Aortic smooth muscle cell (primary cell): ENCODE data around the gene PCYOX1L.

- RRBS = no CpG with 5 or more reads among the region's 1 CpG
These were observed 26.9 kb downstream of the TCERG1 start for GRCh38 chr5:146474010-146474357.

DNA sequence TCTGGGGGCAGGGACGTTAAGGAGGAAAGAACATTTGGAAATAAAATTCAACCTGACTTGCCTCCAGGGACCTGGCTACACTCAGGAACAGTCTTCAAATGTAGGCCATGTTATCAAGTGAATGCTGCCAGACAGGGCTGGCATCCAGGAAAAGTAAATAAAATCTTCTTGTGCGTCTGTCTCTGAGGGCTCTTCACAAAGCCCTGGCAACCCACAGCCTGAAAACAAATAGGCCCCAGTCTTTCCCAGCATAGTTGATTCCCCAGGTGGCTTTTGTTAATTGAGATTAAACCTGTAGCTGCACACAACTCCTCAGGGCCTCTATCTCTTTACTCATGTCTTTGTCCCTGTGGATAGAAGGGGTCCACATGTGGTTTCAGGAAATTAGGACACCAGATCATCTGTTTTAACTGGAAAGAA lies 55.5 kb downstream of the STK32A start:
- RRBS = no CpG with 5 or more reads among the region's 2 CpGs

DNA sequence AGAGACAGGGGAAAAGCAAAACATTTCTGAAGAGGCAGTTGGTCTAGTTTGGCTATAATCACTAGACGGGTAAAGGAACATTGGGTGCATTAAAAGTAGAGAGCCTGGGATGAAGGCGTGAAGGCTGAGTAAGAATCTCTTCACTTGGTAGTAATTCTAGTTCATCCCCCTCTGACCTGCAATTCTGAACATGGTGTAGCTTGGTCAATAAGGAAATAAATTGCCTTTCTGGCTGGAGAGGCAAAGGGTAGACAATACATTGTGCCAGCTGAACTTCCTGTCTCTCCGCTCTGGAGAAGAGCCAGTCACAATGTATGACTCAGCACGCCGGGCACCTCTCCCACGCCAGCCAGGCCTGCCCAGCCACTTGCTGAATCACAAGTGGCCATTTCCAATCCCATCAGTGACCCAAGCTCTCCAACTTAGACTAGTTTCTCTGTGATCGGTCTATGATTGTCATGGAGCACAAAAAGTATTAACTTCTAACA lies 75.4 kb downstream of the STK32A start:
- RRBS = no CpG with 5 or more reads among the region's 7 CpGs

DNA sequence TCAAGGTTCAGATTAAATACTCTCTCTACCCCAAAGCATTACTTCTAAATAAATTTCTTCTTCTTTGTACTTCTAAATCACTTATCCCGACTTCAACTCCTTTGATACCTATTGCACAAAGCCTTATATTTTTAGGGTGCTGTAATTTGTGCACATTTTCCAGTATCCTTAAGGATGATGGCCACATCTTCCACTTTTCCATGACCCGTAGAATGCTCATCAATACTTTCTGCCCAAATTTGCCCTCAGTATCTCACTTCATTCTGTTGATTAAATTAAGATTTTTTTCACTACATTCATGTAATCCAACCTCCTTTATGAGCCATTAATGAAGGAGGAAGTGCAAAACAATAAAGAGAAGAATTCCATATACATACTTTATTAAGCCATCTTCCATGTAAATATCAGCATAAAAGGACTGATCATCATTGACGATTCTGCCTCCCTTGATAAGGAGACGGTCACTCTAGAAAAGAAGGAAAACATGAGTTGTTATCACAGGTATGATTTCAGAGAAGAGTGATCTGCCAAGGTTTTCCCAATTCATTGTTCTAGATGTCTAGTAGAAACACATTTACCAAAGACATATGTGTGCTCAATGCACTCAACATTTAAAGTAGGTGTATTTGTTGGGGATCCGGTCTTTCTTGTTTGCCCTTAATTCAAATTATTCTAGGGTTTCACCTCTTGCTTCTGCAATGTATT lies 85.2 kb downstream of the DPYSL3 start:
- RRBS = no CpG with 5 or more reads among the region's 5 CpGs

GRCh38 chr5:147454483-147454994 lies 55.3 kb downstream of the DPYSL3 start:
- RRBS = no CpG with 5 or more reads among the region's 9 CpGs

DNA sequence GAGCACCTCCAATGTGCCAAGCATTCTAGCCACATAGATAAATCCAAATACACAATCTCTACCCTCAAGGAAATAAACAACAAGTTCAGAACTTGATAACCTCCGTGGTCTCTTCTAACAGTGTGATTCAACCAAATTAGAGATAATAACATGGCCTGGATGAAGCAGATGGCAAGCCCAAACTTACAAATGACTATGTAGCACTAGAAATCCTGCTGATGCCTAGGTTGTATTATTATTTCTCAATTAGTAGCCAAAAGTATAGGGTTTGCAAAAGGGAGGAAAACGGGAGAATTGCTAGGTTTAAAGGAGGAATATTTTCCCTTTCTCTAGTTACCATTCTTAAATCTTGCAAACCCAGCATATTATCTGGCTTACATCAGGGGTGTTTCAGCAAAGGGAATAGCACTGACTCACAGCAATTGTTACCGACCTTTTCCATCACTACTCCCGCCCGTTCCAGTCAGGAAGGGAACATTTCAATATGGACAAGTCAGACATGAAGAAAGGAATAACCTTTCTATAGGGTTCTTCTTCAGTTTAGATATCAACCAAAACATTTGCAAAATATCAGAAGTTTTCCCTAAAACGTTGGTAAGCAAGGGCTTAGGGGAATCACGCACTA lies 2.3 kb downstream of the DPYSL3 start:
- RRBS = no CpG with 5 or more reads among the region's 7 CpGs

DNA sequence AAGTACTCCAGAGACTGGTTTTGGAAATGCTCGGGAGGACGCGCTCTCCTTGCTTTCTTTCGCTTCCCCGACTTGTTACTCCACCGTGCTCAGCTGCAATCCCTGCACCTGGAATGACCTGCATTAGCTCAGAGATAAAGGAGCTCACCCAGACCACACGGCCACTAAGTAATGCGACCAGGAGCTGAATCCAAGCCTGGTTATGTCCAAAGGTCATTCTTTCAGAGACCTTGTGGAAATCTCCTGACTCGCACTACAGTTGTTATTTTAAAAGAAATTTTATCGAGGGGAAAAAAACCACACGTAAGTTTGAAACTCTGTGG lies 135.3 kb upstream of the DPYSL3 start:
- RRBS = no CpG with 5 or more reads among the region's 11 CpGs

- RRBS = no CpG with 5 or more reads among the region's 6 CpGs
These were observed 78.2 kb upstream of the SPINK5 start for GRCh38 chr5:147985540-147986004.

DNA sequence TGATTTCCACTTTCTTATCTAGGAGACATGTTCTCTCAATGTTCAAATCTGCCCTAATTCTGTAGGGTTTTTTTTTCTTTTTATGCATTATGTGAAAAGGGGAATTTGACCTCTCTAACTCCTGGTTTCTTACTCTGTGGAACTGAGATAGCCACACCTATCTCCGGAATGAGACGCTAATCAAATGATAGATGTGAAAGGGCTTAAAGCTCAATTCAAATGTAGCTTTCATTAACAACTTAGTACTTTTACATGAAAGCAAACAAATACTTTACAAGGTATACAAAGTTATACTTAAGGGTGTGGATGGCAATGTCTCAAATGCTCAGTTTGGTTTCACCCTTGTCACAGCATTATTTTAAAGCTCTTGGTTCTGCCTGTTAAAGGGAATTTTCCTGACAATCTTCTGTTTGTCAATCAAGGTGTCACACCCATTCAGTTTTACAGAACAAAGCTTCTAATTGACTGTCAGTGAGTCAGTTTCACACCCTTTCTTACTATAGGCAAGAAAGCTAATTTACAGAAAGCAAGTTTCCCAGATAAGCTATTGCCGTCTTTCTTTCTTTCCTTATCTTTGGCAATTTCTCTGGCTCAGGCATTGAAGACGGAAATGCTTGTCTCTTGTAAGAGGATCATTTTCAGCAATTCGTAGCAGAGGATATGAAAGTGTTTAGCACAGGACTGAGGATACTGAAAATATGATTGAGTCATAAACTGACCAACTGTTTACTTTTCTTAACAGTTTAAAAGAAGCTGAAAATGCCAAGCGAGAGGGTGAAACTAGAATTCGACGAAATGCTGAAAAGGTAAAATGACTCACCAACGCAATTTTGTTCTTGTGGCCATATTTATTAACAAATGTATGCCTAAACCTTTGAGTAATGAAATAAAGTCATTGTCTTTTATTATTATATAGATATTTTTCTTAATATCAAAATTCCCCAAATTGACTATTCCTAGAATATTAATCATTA lies 26.9 kb downstream of the SPINK5 start:
- RRBS = no CpG with 5 or more reads among the region's 9 CpGs

DNA sequence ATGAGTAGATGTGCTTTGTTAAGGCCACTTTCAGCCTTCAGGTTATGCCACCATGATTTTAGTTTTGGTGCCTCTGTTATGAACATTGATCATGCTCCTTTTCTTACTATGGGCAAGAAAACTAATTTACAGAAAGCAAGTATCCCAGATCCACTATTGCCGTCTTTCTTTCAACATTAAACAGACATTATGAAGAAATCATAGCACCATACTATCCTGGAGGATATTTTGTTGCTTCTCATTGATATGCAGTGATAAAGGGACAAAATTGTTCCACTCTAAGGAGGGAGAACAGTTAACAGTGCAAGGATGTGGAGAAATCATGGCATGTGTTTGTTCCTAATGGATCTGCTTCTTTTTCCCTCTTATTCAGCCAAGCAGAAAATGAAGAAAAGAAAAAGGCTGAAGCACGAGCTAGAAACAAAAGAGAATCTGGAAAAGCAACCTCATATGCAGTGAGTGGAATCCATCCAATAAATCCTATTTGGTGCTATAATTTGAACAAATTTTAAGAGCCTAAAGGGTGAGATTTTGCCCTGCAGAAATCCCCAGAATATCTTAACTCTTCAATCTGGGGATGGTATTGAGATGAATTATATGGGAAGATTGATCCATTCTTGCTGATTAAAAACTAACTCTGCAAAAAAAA lies 35.2 kb downstream of the SPINK5 start:
- RRBS = no CpG with 5 or more reads among the region's 2 CpGs

GRCh38 chr5:148342920-148343417 lies 7.6 kb downstream of the SPINK9 start:
- RRBS = no CpG with 5 or more reads among the region's 2 CpGs

GRCh38 chr5:148453431-148453905 lies 69.7 kb downstream of the FBXO38 start:
- RRBS = no CpG with 5 or more reads among the region's 4 CpGs

DNA sequence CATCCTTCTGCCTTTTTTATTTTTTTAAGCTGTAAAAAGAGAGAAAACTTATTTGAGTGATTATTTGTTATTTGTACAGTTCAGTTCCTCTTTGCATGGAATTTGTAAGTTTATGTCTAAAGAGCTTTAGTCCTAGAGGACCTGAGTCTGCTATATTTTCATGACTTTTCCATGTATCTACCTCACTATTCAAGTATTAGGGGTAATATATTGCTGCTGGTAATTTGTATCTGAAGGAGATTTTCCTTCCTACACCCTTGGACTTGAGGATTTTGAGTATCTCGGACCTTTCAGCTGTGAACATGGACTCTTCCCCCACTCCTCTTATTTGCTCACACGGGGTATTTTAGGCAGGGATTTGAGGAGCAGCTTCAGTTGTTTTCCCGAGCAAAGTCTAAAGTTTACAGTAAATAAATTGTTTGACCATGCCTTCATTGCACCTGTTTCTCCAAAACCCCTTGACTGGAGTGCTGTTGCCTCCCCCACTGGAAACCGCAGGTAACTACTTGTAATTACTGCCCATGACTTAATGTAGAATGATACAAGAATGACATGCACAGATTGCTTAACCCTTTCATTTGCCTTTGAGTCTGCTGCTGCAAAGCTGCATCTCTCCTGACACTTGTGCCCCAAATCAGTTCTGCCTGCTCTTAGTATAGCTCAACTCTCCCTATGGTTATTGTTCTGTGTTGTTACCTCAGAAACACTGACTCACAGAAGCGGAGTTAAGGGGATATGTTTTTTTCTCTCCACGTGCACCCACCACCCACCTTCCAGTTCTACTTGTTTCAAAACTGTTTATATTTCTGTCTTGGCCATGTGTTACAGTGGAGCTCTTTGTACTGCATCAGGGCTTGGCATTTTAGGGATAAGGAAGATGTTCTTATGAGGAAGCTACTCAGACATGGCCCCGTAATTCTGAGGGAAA lies 2.0 kb downstream of the ADRB2 start:
- RRBS = no CpG with 5 or more reads among the region's 7 CpGs

DNA sequence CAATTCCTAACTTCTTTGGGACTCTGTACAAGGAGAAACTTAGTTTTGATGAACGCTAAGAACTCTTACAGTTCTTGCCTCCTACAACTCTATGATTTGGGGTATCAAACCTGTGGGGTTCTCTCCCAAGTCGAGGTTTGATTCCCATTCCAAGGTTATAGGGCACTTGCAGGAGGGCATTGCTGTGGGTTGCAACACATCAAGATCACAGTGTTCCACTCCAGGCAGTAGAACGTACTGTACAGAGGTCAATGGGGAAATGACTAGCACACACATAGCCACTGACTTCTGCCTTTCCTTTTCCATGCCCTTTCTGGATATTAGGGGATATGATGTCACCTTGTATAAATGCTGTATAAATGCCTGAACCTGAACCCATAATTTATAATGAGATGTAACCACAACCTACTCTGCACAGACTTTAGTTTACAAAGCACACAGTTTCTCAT lies 5.9 kb upstream of the ABLIM3 start:
- RRBS = no CpG with 5 or more reads among the region's 3 CpGs

GRCh38 chr5:149142708-149143212 lies 1.5 kb downstream of the ABLIM3 start:
- RRBS = no CpG with 5 or more reads among the region's 8 CpGs

- RRBS = no CpG with 5 or more reads among the region's 8 CpGs
These were observed 24.4 kb upstream of the GRPEL2 start for GRCh38 chr5:149320625-149321542.

DNA sequence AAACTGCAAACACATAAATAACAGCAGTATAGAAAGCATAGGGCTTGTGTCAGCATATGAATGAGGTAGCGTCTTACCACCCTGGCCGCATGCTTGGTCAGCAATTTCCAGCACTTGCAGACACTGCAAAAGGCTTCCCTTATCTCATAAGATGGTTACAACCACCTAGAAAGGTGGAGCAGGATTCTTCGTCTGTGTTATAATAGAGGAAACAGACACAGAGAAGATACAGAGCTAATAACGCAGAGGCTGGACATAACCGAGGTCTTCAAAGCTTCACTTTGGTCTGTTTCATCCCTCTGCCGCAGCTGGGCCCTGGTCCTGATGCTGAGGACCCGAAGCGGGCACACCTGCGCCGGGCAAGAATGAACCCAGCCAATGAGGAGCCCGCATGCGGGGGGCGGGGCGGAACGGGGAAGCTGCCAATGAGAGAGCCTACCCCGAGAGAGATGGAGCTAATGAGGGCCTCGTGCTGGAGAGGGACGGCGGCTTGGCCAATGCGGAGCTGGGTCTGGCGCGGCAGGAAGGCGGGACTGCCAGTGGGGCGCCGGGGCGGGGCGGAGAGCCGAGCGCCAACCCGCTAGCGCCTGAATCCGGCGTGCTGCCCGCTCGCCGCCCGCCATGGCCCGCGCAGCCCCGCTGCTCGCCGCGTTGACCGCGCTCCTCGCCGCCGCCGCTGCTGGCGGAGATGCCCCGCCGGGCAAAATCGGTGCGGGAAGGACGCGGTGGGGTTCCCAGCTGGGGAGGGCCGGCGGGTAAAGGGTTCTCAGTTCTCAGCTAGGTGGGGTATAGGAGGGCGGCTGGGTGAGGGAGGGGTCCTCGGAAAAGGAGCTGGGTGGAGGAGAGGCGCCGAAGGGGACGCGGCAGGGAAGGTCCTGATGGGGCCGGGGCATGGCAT lies at the start of gene PCYOX1L:
TSS of gene PCYOX1L (plus strand) at position 599 of the 898 bp plus-strand sequence.
- RRBS = 2% methylated on average over 27 of the region's 65 CpGs

GRCh38 chr5:149389359-149390131 lies 10.5 kb upstream of the IL17B start:
- RRBS = no CpG with 5 or more reads among the region's 7 CpGs

DNA sequence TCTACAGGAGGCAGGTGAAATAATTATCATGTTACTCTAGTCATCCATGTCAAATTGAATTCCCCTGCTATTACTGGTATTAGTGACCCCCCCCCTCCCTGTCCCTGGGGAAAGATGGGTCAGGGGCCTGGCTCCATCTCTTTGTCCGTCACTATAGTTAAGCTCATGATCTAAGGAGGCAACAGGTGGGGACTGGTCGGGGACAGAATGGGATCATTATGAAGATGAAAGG lies 11.0 kb upstream of the IL17B start:
- RRBS = no CpG with 5 or more reads among the region's 2 CpGs